ENCODE measurements around a stretch of chr3.

GRCh38 chr3:63307612-63308070, 29.5 kb downstream of the SYNPR start:
- PRO-cap = no peak

GRCh38 chr3:63343487-63344312, 65.6 kb downstream of the SYNPR start:
- PRO-cap = no peak

- PRO-cap = no peak
These were observed 495 bp downstream of the THOC7 start for GRCh38 chr3:63862938-63863681.

- PRO-cap = no peak
These were observed 59.8 kb downstream of the ATXN7 start for GRCh38 chr3:63923299-63924109.

DNA sequence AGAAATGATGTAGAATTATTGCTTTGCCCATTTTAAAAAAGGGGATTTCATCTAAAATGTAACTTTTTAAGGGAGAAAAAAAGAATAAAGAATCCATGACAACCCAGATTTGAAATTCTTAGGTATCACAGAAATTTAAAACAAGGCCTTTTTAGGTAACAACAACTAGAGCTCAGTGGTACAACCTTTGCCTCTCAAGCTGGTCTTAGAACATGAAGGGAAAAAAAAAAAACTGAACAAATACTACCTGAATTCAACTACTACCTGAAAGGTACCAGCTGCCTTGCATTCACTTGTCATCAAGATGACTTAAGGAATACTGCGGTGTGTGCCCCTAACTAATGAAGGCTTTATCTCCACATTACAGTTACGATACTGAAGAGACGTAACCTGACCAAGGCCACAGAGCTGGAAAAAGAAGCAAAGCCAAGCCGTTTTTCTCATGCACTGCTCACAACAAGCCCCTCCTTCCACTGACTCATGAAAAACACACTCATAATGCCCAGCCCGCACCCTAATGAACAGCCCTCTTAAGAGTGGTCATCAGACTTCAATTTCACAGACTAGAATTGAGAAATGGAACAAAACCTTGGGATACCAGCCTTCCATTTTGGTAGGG, 11.8 kb downstream of the PSMD6 start:
- PRO-cap = no peak

- PRO-cap = no peak
These were observed 8.0 kb downstream of the PSMD6 start for GRCh38 chr3:64015363-64015684.

DNA sequence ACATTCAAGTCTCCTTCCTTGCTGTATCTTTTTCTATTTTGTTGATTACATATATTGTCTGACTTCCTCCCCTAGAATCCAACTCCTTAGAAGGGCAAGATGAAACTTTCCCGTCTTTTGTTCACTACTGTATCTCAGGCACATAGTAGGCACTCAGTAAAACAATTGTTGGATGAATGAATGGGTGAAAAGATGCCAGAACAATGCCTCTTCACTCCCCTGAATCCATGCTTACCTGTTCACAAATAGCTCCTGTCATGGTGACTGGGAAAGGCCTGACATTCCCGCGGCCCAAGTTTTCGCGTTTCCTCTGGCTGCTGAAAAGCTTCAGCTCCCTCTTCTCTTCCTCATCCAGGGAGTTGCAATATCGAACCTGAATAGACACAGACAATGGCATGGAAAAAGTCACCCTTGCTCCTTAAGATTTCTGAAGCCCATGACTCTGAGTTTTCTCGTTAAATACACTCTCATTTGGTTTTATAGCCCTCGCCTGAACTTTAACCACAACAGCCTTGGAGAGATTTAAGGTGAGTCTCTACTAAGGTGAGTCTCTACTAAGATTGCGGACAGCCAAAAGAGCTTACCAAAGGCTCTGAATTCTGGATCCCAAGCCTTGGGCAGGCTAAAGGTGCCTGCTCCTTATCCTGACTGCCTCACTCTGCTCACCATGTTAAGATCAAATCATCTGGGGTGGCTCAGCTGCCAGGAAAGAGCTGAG, 65.4 kb downstream of the PRICKLE2 start:
- PRO-cap = no peak

DNA sequence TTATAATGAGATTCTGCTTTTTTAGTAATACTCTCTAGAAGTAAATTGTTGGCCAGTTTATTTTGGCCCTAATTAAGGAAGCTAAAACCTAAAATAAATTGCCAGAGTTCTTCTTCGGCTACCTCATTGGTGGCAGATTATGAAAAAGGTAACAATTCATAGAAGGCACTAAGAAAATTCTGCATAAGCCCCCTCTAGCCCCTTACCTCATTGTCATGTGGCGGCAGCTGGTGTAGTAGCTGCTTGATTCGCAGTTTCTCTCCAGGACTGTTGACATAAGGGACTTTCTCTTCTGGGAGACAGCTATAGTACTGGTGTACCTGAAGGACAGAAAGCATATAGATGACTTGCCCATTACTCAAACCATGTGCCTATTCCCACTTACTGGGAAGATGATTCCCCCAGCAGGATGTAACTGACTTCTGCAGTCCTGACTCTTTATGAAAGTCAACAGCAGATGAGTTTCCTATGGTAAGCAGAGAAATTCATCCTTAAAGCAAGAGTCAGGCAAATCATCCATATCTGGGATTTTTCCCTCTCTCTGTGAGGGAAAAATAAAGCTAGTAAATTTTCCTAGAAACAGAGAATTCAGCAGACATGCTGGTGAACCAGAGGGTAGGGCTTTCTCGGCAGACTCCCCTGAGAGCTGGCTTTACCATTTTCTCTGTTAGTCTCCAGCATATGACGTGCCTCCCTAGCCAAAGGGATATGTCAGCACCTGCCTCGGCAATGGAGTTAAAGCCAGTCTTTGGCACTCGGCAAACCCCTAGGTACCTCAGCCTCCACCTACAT, 62.3 kb downstream of the PRICKLE2 start:
- PRO-cap = no peak

DNA sequence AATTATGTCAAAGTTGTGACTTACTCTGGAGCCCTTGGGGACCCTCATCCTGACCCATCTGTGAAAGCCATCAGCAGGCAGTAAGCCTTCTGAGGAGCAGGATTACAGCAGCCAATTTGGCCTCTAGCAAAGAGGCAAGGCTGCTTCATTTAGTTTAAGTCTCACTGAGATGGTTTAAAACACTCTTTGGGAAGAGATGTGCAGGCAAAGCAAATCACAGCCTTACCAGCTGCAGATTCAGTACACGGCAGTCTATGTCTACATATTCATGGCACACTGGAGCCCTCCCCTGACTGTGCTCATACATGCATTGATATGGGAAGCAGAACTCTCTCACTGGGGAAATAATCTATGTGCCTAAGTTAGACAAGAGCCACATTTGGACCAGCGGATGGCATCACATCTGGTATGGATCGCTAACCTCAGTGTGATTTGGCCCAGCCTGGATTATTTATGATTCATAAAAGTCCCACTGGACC, 1.5 kb downstream of the PRICKLE2 start:
- PRO-cap = no peak

GRCh38 chr3:64241472-64242090, 16.3 kb upstream of the PRICKLE2 start:
- PRO-cap = no peak

DNA sequence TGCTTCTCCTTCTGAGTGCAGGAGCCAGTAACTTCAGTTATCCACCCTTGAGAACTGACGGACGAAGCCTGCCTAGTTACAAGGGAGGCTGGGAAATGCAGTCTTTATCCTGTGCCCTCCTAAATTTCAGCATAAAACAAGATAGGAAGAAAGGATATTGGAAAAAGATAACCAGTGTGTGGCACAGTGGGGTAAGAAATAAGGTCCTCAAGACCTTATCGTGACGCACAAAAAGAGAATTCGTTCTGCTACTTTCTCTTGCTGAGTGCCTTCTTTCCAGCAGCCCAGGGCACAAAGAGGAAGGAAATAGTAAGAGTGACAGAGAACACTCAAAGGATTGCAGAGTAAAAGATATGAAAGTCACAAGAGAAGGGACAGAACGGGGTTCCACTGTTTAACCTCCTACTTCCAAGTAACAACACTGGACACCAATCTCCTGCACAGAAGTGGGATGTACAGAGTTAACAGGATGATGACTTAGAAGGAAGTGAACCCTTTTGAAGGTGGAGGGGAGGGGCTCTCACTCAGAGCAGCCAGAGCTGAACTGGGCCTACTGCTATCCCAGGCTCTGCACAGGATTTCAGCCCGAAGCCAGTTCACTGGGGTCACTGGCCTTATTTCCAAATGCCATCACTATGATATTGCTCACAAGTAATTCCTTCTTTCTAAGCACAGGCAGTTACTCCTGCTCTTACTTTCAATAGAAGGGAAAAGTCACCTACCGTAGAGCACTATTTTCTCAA, 130.1 kb upstream of the PRICKLE2 start:
- PRO-cap = unidirectional peak, plus-strand start at position 527 of the sequence

GRCh38 chr3:64413661-64414074, 188.4 kb upstream of the PRICKLE2 start:
- PRO-cap = no peak

- PRO-cap = no peak
These were observed 198.4 kb downstream of the ADAMTS9 start for GRCh38 chr3:64489232-64489962.

DNA sequence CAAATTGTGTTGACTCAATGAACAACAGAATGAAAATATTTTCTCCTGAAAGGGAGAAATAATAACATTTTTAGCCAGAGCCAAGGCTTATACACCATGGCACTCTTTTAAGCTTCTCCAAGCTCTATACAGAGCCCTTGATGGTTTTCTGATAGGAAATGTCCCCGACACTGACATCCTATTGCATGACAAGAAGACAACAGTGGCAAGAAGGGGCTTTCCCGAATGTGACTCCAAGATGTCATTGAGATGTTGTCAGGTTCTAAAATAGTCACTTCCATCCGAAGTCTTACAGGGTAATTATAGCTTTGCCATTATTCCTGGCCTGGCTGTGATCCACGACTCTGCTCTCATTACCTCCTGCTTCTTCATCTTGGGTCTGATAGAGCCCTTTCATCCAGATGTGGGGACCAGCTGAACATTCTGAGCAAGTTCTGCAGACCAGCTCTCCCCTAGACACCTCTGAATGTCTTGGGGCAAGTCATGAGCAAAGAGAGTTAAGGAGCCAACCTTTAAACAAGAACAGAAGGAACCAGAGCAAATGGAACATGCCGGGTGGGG, 40.6 kb upstream of the ADAMTS9 start:
- PRO-cap = no peak

DNA sequence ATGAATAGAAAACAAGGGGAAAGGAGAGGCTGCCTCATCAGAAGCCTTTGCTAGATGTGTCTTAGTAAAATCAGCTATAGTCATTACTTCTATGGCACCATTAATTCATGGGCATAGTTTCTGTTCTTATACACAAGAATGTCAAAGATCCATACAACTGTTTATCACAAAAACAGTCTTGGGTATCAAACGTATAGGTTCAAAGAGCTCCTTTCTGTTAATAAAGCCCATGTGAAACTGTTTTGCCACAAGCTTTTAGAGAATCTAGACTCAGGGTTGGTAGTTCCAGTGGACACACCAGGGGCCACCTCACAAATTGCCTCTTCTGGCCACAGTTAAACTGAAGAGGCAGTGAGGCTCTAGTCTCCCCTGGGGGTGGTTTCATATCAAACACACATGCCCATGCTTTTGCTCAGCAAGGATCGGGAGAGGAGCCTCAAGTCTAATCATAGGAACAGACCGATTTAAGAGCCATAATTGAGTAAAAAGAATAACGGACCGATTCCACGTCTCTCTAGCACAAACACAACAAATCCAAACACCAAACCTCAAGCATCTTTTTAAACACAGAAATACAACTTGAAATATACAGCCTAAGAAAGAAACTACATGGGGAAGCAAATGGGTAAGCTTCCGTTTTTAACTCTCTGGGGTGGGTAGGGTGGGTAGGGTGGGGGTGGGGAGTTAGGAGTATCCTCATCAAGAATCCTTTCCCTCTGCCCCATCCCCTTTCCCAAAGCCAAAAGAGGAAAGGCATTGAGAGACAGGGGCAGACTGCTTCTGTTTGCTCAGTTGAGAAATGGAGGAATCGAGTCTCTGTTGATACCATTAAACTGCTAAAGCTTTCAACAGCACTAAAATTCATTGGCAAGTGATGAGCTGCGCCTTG, 443.3 kb downstream of the MAGI1 start:
- PRO-cap = no peak

- PRO-cap = no peak
These were observed 441.6 kb downstream of the MAGI1 start for GRCh38 chr3:65596959-65597762.

DNA sequence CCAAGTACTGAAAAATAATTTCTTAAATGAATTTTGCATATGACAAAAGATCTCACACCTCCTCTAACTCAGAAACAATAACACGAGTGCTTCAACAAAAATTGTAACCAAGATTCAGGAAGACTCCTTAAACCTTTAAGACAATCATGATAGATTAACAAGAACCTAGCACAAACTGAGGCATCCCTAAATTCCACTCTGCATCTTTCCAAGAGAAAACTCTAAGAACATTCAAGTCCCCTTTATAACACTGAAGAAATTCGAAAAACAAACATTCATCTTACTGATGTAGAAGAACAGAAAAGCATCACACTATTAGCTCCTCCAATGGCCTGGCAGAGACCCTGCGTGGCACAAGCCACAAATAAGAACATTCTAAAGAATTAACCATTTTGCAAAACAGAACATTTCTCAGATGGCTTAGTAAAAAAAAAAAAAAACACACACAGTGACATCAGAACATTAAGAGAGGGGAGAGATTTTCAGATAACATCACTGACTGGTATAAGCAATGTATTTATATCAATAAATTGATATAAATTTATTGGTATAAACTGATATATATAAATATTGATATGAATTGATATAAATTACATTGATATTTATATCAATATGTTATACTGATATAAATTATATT, 234.8 kb downstream of the MAGI1 start:
- PRO-cap = no peak

GRCh38 chr3:65902092-65903062, 136.3 kb downstream of the MAGI1 start:
- PRO-cap = no peak

DNA sequence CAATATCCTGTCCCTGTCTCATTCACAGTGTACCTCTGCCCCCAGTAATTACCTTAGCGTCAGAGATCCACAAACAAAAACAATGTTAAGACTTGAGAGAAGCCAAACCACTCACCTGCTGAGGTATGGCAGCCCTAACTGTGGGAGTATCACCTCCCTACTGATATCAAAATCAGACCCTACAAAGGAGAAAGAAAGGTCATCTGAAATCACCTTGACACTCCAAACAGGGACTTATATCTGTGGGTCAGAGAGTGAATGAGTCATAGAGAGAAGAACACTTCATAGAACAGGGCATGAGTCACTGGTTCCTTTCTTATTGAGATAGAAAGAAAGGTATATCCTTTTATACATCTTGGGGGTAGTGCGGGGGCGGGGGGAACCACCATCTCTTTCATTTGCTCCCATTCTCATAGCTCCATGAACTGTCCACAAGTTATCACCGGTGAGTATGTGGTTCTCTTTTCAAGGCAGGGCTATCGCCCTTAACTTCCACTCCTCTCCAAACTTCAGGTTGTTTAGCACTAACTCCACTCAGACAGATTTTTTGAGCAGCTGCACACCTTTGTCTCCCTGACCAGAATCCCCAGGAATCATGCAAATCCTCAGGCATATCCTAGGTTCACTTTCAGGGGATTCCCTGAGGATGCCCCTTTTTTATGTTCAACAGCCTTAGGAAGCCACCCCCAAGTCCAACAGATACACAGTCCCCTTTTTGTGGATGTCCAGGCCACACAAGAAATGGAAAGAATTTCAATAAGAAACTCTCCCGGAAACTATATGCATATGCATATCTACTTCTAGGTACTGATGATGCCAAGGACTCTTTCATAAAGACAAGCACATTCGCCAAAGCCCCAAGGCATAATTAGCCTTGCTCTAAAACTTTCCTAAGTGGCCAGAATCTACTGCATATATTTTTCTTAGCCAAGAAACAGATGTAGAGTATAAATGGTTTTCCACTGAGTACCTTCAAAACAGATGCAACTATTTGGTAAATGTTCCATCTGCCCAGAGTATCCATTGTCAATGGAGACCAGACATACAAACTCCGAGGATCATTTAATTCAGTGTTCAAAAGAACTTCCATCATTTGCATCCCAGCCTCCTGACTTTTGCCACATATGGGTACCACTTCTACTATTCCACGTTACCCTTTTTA, 74.2 kb downstream of the MAGI1 start:
- PRO-cap = no peak

- PRO-cap = bidirectional peak, plus-strand start at chr3:66154377, minus-strand start at chr3:66154261
These were observed 66.6 kb upstream of the SLC25A26 start for GRCh38 chr3:66153854-66154890.